ENCODE data around the gene GPD1L.

GRCh38 chr3:29531330-29532193, 250.7 kb downstream of the RBMS3 start:
- PRO-cap, 2 experiments = no peak in any of the 2 experiments

DNA sequence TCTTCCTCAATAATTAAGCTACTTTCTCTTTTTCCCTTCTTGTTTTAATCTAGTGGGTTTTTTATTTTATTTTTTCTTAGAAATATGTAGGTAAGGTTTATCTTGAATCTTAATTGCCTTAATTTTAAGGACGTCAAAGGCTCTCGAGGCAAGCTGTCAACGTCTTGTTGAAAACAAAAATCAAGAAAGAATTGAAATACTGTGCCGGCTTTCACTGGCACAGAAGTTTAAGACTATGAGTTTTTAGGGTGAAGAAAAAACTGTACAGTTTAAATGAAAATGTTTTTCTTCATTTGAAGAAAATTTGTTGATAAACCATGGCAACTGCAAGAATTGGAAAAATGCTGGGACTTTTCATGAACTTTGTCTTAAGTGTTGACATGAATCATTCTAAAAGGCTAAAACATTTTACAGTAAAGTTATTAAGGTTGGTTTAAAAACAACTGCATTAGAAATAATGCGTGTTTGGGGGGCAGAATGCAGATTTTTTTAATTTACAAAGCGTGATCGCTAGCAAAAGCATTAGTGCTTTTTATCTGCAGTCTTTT, 602.1 kb upstream of the TGFBR2 start:
- PRO-cap, 2 experiments = no peak in any of the 2 experiments

DNA sequence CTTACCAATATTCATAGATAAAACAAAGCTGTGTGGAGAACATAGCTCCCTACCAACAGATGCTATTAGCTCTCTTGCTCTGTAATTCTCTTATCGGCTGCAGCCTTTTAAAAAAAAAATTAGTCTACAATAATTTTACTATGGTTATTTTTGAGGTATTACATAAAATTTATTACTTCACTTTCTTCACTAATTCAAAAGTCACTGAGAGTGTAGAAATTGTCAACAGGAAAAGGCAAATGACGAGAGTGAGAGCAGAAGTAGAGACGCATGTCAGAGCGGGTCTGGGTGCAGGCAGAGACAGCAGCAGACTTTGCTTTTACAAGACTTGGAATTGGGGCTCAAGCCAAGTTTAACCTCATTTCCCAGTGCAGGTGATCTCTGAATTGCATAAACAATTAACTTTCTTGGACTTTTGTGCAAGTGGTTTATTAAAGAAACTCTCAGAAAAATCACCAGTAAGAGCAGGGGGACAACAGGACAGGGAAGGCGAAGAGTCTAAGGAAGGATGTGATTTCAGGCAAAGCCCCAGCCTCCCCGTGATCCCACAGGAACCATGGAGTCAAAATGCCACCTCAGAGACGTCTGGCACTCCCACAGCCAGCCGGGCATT, 274.2 kb upstream of the TGFBR2 start:
- PRO-cap, 2 experiments = no peak in any of the 2 experiments

- PRO-cap, 2 experiments = no peak in any of the 2 experiments
Observed at GRCh38 chr3:30549373-30550195, 56.8 kb upstream of the TGFBR2 start.

- PRO-cap, 2 experiments = no peak in any of the 2 experiments
Observed at GRCh38 chr3:30615417-30616164, 9.2 kb downstream of the TGFBR2 start.

DNA sequence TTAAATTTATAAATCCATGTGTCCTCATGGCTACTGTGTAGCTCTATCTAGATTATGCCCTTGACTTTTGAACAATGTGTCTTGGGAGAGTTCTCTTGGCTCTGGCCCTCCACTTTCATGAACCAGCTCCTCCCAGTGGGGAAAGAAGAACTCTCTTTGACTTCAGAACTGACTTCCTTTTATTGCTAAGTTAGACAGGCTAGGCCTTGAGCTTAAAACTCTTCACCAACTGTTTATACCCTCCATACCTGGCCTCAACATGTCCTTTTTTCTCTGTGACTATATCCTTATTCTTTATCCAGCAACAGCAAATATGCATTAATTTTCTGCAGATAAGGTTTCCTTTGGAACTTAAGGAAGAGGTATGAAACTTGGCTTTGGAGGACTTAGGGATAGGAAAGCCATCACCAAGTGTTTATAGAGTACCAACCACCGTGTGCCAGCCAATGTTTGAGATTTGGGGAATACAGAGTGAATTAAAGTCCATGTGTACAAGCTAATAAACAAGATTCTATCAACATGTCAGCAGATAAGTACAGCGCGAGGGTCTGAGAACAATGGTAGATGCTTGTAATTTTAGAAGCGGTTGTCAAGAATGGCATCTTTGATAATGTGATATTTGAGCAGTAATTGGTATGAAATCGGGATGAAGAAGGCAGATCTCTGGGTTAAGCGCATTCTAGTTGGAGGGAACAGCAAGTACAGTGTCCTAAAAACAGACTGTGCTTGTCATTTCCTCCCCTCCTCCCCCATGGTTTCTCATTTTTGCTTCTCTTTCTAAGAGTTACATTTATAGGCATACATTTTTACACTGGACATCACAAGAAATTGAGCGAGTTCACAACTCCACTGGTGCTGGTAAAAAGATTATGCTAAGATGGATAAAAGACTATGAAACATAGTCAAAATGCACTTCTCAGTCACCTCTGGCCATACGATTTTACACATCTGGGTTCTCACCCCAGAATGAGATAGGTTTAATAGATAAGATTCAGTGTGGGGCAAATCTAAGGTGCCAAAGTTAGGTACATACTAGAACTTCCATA, 23.2 kb downstream of the TGFBR2 start:
- PRO-cap, 2 experiments = no peak in any of the 2 experiments

DNA sequence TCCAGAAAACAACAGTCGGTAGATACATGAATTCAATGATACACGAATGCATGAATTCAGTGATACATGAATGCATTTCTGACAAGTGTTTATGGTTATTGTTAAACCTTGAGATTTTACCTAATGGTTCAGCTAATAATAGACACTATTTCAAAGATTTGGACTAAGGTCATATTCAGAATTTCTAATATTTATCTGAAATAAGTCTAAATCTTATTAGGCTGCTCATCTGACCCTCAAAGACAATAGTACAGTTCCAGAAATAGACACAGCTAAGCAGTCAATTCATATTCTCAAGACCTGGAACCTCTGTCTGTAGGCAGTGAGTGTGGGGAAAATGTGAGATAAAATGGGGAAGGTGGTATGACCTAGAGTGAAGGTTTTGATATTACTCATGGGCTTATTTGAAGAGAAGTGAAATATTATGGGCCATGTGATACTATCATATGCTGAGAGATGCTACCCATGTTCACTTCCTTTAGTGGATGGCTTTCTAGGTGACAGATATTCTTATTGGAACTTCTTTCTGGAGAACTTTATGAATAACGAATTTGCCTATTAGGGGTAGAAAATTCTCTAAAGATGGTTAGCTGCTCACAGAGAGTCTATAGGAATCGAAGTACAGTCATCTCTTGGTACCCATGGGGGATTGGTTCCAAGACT, 33.5 kb downstream of the TGFBR2 start:
- PRO-cap, 2 experiments = no peak in any of the 2 experiments

DNA sequence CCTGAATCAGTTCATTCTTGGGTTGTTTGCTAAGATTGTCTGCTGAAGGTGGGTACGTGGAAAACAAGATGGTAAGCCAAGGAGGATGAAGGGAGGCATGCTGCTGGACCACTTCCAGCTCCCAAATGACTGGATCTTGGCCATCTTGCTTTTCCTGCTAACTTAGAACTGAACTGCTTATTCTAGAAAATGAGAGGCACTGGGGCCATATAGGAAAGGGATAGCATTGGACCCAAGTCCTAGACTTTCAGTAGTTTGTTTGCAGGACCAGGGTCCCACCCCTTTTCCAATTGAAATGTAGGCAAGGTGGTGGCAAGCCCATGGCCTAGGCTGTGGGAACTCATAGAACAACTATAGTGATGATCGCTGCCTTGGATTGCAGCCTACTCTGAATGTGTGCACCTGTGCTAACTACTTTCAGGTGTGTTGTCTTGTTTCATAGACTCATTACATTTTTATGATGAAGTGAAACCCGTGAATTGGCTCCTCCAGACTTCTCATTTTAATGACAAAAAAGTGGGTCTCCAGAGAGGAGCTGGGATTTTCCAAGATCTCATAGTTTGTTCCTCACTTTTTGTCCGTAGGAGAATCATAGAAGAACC, 50.2 kb downstream of the TGFBR2 start:
- PRO-cap, 2 experiments = no peak in any of the 2 experiments

DNA sequence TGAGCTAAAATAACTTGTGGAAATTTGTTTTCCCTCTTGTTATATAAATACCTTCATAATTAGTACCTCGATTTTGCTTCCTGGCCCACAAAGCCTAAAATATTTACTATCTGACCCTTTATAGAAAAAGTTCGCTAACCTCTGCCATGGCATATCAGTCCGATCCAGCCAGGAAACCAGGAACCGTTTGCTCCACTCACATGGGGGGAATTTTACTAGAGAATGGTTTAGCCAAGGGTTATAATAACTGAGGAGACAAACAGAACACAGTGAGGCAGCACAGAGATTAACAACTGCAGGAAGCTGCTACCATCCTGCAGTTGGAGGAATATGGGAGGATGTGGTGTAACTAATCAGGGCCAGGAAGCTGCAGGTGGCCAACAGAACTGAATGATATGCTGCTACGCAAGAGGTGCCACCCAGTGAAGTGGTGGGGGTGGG, 306.5 kb upstream of the STT3B start:
- PRO-cap, 2 experiments = no peak in any of the 2 experiments

DNA sequence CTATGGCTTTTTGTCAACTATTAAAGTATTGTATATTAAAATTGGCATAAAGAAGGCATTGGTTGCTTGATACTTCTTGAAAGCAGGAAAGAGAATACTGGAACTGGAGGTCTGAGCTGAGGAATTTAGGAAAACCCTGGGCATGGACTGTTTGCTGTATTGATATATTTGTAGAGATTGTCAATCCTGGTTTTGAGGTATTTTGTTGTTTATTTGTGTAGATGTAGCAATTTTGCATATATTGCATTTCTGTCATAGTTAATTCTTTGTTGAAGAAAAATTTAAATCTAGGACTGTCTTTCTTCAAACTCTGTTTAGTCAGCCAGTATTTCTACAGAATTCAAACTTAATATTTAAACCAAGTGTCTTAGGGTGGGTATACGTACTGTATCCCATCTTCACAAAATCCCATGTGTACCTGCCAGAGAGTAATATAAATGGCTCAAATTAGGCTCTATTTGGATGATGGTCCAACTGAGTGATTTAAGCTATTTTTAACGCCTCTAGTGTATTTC, 9.5 kb downstream of the STT3B start:
- PRO-cap, 2 experiments = no peak in any of the 2 experiments

DNA sequence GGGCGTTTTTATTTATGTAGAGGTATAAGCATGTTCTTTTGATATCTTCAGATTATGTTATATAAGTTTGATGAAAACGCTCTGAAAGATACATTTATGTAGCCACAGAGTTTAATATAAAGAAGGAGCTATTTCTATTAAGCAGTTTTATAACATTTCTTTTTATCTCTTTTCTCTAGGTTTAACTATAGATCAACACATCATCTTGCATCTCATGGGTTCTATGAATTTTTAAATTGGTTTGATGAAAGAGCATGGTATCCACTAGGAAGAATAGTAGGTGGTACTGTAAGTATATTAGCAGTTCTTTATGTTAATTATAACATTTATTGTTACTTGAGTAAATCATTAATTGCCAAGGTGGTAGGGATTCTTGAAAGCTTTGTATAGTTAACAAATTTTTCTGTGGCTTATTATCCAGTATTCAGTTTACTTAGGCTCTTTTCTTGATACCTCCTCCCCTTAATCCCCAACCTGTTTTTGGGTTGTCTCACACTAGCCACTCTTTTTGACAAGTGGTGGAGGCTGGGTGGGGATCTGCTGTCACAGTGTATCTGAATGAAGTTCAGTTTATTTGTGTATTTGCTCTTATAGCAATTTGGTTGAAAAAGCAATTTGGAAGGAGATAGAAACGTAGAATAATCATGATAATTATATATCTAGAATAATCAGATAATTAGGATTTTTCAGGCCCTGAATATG, 43.6 kb downstream of the STT3B start:
- PRO-cap, 2 experiments = no peak in any of the 2 experiments

- PRO-cap, 2 experiments = no peak in any of the 2 experiments
Observed at GRCh38 chr3:31616906-31617135, 84.1 kb downstream of the STT3B start.

DNA sequence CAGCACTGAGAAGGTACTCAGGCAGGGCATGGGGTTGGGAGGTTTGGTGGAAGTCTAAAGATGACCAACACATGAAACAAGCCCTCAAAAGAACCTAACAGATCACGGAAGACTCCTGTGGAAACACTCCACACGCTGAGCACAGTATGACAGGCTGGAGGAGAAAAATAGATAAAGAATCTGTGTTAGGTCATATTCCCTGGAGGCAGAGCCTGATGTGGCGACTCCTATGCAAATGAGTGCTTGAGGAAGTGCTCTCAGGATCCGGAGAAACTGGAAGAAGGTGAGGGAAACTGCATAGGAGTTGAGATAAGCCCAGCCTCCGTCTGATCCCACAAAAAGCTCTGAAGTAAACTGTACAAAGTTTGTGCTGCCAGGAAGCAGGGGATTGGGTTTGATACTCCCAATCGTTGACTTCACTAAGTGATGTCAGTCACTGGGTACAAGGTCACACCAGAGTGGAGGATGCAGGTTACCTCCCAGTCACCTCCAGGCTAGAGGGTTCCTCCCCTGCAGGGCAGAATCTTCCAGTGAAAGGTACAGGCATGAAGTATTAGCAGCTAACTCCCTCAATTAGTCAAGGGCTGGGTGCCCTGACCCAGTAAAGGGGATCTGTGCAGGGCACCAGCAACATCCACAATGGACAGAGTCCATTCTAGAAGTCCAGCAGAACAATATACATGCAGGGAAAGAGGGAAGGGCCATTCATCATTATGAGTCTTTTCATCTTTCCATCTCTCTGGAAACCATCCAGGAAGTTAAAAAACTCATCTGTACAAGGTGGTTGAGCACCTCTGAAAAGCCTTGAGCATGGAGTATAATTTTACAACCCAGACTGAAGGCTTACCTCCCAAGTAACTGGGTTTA, 33.3 kb downstream of the OSBPL10 start:
- PRO-cap, 2 experiments = no peak in any of the 2 experiments

DNA sequence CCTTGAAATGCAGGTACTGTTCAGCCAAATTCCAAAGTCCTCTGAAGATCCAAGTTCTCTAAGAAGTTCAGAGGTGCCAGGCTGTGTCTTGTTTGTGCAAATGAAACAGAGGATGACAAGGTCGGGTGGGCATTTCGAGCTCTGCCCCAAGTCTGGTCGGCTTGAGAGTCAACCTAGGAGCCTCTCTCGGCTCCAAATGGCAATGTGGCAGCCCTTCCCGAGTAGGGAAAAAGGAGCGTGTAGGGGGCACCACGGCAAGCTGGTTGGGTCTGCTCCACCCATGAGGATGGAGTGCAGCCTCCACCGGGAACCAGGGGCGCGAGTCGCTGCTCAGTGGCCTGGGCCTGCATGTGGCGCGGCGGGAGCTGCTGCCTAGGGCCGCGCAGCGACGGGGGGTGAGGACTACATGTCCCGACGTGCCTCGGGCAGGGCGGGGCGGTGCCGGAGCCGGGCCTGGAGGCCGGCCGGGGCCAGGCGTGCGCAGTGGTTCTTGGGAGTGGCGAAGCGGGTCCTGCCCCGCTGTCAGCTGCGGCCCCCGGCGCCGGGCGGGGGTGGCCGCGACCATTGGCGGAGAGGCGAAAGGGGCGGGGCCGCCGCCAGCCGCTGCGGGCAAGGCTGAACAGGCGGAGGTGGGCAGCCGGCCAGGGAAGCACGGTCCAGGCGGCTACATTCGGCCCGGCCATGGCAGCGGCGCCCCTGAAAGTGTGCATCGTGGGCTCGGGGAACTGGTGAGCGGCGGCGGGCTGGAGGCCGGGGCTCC, at the start of gene GPD1L:
GPD1L (plus strand) TSS at position 590 of the 760 bp plus-strand sequence.
- PRO-cap, 2 experiments = peak in 2 of 2 experiments; most common plus-strand start position 483 of the sequence (in 2)

DNA sequence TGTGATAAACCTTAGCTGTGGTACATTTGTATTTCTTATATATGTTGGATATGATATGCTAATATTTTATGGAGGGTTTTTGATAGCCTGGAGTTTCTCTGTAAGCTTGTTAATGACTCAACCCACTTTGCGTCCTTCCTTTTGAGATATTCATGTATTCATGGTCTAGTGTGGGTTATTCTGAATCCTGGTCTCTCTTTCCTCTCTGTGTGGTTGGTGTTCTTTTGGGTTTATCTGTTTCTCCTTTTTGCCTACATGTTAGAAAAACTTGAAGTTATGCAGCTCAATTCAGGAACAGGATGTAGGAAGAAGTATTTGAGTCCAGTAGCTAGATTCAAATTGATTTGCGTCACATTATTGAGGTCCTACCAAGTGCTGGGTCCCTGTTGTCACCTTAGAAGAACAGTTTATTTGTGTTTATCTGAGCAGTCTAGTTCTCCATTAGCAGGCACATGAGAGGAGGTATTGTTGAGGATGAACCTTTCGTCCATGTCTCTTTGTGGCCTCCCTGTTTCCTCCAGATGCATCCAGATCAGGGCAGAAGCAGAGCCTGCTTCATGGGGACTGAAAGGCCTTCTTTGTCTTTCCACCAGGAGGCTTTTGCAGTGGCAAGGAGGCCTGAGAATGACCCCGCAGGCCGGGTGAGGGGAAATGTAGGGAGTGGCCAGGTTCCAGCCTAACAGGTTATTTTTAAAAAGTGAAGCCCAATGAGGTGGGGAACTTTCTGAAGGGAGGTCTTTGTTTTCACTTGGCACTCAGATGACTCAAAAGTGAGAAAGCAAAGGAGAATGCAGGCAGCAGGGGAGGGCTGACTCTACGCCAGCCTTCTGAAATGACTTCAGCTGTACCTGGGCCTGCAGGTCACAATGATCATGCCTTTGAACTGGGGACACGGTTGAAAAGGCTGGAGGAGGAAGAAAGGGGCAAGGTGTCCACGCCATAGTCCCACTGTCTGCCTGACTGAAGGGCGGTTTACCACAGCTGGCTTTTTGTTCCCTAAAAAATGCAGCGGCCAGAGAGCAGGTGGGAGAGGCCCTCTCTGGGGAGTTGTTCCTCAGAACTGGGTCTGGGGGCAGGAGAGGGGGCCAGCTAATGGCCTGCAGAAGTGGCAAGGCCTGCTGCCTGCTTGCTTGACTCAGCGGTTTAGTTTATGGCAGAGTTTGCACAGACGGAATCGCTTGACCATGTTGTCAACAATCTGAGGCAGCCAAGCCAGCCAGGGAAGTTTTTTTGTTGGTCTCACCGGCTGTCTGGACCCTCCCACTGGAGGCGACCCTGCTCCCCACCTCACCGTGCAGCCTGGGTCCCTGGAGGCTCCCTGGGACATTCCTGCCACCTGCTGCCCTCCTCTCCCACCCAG, 28.5 kb downstream of the CMTM7 start:
- PRO-cap, 2 experiments = peak in 1 of 2 experiments; most common plus-strand start position 793 of the sequence (in 1)

DNA sequence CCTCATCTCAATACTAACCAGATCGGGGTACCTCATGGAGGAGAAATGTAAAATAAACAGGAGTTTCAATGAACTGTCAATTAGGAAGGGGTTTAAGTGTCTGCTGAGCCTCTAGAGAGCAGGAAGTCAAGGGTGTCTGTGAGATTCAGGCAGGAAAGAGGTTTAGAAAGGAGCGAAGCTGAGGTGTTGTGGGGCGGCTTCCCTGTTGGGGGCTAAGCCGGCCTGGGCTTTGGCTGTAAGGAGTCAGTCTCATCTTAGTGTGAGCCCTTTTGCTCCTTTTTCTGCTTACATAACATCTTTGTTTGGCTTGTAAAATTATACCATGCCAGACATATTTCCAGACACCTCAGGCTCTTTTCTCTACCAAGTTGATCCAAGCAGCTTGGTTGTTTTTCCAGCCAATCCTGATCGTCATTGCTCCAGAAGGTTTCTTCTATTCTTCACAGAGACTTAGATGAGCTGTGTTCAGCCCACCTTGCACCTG, 36.7 kb downstream of the CMTM7 start:
- PRO-cap, 2 experiments = no peak in any of the 2 experiments

DNA sequence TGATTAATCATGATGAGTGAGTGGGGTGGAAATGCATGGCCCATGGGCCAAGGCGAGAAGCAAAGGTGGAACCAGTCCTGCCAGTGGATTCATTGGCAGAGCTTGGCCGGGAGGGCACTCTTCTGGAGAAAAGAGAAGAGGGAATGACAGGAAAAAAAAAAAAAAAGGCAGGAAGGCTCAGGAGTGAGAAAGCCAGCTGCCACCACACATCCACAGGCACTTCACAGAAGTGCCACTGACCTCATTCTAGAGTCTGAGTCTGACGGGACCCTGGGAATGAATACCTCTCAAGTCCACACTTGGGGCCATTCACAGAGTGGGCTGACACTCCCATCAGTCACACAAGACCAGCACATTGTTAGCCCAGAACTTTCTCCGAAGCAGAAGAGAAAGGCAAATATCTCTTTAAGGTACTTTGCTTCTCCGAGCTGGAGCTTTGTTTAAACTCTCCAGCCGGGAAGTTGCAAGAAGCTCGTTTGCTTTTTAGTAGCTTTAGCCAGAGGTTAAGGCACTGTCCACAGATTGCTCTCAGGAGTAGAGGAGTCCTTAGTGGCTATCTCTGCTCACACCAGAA, 53.9 kb downstream of the CMTM6 start:
- PRO-cap, 2 experiments = no peak in any of the 2 experiments

- PRO-cap, 2 experiments = no peak in any of the 2 experiments
Observed at GRCh38 chr3:32843426-32843970, 25.7 kb downstream of the TRIM71 start.

DNA sequence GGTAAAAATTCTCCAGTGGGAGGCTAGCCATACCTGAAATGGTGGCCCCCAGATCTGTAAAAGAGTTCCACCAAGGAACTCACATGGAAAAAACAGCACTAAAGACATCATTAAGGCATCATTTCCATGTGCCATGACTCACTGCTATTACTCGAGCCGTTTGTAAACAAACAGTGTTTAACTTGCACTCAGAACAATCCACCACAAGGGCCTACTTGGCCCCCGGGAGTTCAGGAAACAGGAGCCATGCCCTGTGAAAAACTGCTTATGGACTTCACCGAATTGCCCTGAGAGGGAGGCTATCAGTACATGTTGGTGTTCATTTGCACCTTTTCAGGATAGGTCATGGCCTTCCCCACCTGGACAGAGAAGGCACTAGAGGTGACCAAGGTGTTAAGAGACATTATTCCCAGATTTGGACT, 18.2 kb downstream of the CCR4 start:
- PRO-cap, 2 experiments = no peak in any of the 2 experiments

GRCh38 chr3:33146899-33147242, 33.1 kb downstream of the CRTAP start:
- PRO-cap, 2 experiments = no peak in any of the 2 experiments